T-cell (primary cell): ENCODE measurements around a stretch of chr15.

DNA sequence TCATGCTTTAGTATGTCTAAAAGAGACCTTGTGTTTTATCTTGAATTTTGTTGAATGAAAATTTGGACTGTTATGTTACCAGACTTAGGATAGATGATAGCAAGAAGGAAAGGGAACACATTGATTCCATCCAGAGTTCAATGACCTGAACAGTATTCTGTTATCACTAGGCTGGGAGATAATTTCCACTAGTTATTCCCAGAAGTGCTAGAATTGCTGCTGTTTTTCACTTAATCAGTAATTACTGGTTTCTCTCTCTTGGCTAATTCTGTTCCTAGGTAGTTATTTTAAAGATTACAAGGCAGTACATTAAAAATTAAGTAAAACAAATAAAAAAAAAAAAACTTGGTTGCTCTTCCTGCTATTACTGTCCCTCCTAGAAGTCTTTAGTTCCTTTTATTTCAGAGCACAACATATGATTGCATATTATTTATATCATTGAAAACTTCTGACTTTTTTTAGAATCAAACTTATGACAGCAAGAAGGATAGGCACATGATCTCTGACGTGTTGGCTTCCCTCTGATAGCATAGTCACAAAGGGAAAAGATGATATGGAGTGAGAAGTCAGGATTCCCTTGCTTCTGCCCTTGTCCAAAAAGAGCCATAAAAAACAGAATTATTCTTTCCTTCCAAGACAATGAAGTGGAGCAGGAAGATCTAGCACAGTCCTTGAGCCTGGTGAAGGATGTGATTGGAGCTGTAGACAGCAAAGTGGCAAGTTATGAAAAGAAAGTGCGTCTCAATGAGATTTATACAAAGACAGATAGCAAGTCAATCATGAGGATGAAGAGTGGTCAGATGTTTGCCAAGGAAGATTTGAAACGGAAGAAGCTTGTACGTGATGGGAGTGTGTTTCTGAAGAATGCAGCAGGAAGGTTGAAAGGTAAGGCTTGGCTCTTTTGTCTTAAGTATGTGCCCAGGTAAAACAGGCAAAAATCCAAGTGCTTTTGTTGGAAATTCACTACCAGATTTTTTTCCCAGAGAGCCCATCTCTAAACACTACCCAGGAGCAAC, 72.0 kb downstream of the KLHL25 start:
- PRO-cap, 7 experiments: no peak in any of the 7 experiments

GRCh38 chr15:85836925-85837464, 42.3 kb upstream of the KLHL25 start:
- PRO-cap, 7 experiments: no peak in any of the 7 experiments

- PRO-cap, 7 experiments: no peak in any of the 7 experiments
Observed at GRCh38 chr15:87496085-87496691, 760.4 kb downstream of the NTRK3 start.

DNA sequence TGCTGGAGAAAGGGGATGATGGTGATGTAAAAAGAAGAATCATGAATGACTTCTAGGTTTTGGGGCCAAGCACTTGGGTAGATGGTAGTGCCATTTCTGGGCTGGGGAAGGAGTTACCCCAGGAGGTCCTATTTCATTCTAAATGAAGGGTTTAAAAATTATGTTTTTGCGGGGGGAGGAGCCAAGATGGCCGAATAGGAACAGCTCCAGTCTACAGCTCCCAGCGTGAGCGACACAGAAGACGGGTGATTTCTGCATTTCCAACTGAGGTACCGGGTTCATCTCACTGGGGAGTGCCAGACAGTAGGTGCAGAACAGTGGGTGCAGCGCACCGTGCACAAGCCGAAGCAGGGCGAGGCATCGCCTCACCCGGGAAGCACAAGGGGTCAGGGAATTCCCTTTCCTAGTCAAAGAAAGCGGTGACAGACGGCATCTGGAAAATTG, 100.4 kb upstream of the NTRK3 start:
- PRO-cap, 7 experiments: no peak in any of the 7 experiments

DNA sequence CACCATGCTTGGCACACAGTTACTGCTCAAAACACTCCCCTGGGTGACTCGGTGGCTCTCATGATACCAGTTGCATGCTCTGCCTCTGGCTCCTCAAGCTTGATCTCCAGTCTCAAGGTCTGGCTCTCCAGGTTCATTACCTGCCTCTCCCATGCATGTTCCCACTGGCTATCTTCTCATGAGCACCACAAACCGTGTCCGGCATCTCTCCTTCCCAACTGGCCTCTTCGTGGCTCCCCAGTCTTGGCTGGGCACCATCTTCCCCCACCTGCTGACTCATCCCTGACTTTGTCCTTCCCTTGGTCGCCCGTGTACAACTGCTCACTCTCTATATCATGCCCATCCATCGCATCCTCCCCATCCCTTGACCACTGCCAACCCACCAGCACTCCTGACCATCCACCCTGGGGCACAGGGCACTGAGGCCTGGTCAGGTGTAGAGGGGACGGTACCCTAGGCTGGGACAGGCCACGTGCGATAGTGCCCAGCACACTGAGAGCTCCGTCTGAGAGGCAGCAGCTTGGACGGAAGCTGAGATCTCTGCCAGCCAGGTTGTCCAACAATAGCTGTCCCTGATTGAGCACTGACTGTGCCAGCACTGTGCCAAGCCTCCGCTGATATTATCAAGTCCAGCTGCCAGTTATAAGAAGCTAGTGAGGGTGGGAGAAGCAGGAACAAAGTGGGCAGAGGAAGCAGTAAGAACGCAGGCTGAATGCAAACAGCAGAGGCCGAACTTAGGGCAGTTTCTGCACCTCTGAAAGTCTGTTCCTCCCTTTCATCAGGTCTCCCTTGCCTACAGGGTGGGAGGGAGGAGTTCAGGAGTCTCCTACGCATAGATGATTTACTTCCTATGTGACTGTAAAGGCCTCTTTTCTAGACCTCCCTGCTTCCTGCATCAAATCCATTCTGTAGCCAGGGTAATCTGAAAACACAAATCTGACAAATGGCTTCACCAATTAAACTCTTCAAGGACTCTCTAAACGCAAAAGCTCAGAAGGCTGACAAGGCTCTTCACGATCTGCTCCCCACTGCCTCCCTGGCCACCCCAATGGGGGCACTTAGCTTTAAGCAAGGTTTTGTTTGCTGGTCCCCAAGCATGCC, 29.6 kb downstream of the MRPS11 start:
- PRO-cap, 7 experiments: no peak in any of the 7 experiments

DNA sequence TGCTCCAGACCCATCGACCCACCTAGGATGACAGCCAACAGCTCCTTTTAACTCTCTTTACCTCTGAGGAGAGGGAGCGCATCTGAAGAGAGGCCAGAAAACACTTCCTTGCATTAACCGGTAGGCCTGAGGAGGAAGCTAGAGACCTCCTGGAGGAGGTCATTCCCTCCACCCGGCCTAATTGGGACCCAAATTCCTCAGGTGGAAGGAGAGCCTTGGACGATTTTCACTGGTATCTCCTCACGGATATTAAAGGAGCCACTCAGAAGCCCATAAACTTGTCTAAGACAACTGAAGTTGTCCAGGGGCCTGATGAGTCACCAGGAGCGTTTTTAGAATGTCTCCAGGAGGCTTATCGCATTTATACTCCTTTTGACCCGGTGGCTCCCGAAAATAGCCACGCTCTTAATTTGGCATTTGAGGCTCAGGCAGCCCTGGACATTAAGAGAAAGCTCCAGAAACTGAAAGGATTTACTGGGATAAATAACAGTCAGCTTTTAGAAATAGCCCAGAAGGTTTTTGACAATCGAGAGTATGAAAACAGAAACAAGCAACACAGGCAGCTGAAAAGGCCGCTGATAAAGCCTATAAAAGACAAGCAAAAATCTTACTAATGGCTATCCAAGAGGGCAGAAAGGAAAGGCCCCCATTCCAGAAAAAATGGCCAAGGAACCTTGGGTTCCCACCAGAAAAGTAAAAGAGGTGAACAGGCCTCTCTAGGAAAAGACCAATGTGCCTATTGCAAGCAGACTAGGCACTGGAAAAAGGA, 4.2 kb downstream of the DET1 start:
- PRO-cap, 7 experiments: no peak in any of the 7 experiments

GRCh38 chr15:88615174-88616038, 5.7 kb upstream of the AEN start:
- PRO-cap, 7 experiments: no peak in any of the 7 experiments

GRCh38 chr15:88623067-88623612, 2.0 kb downstream of the AEN start:
- PRO-cap, 7 experiments: no peak in any of the 7 experiments

- PRO-cap, 7 experiments: no peak in any of the 7 experiments
Observed at GRCh38 chr15:88708542-88709122, 69.8 kb downstream of the ISG20 start.

- PRO-cap, 7 experiments: no peak in any of the 7 experiments
Observed at GRCh38 chr15:88720929-88721284, 82.1 kb downstream of the ISG20 start.

GRCh38 chr15:88909712-88910932, 3.1 kb downstream of the MFGE8 start:
- PRO-cap, 7 experiments: no peak in any of the 7 experiments

- PRO-cap, 7 experiments: no peak in any of the 7 experiments
Observed at GRCh38 chr15:88986877-88987350, 73.7 kb upstream of the MFGE8 start.

GRCh38 chr15:89089405-89090391, 1.4 kb downstream of the ABHD2 start:
- PRO-cap, 7 experiments: no peak in any of the 7 experiments

GRCh38 chr15:89096459-89097236, 8.4 kb downstream of the ABHD2 start:
- PRO-cap, 7 experiments: no peak in any of the 7 experiments

- PRO-cap, 7 experiments: no peak in any of the 7 experiments
Observed at GRCh38 chr15:89127900-89128780, 39.9 kb downstream of the ABHD2 start.

- PRO-cap, 7 experiments: no peak in any of the 7 experiments
Observed at GRCh38 chr15:89197456-89198281, 23.7 kb downstream of the RLBP1 start.

DNA sequence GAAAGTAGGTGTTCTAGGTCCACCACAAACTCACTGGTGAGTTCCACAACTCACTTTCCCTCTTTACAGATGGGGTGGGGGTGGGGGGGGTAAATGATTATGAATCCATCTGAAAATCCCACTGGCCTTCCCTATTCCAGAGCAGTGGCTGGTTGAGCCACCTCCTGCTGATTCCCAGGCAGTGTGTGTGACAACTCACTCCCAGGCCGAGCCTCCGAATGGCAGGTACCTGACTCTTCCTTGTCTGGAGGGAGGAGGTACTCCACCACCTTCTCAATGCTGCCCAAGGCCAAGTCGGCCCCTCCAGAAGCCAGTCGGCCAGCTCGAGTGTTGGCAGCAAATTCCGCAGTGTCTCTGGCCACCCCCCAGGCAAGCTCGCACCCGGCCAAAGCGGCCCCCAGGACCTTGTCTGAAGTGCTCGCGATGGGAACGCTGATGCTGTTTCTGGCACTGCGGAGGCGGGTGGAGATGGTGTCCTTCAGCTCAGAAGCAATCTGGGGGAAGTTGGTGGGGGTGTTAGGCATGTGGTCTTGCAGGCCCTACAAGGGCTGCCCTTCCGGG, 9.3 kb downstream of the PLIN1 start:
- PRO-cap, 7 experiments: no peak in any of the 7 experiments

GRCh38 chr15:89794887-89795315, 18.8 kb downstream of the MESP2 start:
- PRO-cap, 7 experiments: no peak in any of the 7 experiments

GRCh38 chr15:89805177-89805870, 9.3 kb downstream of the ANPEP start:
- PRO-cap, 7 experiments: no peak in any of the 7 experiments

GRCh38 chr15:89805871-89807164, 8.3 kb downstream of the ANPEP start:
- PRO-cap, 7 experiments: no peak in any of the 7 experiments